ENCODE measurements around the genes ABI2, CD28 and ICOS.

- PRO-cap: no peak
These were observed 50.8 kb downstream of the SUMO1 start for GRCh38 chr2:202187600-202188024.

- PRO-cap: no peak
These were observed 51.9 kb downstream of the NOP58 start for GRCh38 chr2:202317380-202318009.

- PRO-cap: no peak
These were observed 125.8 kb downstream of the BMPR2 start for GRCh38 chr2:202501844-202502408.

DNA sequence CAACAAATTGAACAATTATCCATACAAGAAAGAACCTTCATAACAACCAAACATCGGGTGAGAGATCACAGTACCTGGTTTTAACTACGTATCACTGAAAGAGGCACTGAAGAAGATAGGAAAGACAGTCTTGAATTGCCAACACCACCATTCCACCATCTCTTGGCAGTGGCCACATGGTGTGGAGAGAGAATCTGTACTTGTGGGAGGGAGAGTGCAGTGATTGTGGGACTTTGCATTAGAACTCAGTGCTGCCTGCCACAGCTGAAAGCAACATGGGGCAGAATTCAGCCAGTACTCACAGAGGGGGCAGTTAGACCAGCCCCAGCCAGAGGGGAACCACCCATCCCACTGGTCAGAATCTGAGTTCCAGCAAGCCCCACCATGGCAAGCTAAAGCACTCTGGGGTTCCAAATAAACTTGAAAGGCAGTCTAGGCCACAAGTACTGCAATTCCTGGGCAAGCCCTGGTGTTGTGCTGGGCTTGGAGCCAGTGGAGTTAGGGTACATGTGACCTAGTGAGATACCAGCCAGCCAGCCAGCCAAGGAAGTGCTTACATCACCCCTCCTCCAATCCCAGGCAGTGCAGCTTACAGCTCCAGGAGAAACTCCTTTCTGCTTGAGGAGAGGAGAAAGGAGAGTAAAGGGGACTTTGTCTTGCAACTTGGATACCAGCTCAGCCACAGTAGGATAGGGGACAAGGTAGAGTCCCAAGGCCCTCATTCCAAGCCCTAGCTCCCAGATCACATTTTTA, 64.3 kb downstream of the ICA1L start:
- PRO-cap: no peak

DNA sequence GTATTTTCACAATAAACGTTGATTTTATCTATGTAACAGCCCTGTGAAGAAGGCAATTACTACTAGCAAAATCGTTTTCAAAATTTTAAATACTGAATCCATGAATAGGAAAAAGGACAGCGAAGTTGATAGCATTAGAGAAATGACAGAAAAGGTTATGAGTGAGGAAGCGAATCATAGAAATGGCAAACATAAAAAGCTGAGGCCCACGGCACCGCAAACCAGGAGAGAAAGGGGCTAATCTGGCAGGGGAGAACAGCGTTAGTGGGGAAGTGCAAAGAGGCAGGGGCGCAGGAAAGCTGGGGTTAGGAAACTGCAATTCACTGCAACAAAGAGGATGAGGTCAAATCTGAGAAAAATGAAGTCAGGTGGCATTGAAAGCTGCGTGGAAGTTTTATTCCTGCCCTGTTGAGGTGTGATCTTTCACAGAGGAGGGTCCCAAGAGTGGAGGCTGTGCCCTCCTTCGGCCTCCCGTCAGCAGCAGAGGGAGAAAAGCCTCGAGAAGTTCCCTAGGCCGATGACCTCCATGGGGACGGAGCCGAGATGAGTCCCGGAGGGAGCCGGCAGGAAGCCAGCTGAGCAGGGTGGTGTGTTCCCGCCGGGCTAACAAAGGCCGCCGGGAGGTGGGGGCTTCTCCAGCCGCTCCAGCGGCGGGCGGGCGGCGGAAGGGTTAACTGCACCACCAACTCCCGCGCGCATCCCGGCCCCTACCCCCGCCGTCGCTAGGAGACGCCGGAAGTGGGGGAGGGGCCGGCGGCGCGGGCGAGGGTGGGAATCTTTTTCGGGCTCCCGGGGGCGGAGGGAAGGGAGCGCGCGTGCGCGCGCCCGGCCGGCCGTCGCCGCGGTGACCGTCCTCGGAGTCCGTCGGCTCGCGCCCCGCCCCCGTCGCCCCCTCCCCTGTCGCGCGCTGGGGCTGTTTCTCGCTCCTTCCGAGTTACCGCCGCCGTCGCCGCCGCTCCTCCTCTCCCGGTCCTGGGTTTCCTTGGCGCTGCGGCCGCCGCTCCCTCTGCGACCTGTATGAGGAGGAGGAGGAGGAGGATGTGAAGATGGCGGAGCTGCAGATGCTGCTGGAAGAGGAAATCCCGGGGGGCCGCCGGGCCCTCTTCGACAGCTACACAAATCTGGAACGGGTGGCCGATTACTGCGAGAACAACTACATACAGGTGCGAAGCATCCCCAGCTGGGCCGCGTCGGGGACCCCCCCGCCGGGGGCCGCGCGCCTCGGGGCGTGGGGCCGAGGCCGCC, at the start of gene ABI2:
ABI2 (plus strand) TSS at position 926 of the 1,245 bp plus-strand sequence.
- PRO-cap: bidirectional peak, plus-strand start at position 836 of the sequence, minus-strand start at position 724 of the sequence

DNA sequence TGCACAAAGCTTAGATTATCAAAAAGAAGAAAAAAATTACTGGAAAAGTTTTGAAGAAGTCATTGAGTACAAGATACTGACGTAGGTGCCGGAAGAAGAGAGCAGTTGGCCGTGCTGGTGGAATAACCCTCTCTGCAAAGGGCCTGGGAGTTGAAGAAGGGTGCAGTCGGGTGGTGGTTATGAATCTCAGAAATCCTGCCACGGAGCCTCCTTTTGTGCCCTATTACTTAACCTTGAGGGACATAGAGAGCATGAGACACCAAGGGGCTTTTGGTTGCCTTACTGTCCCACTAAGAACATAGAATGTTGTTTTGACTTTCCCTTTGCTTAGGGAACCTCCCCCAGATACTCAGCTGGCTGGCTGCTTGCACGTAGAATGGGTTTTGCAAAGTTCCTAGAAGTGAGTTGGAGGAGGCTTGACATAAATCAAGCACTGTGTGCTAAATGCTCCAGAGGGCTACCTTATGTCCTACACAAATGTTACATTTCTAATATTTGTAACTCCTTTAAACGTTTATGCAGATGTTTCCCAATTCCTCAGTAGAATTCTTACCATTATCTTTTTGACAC, 1.2 kb upstream of the CD28 start:
- PRO-cap: unidirectional peak, plus-strand start at position 137 of the sequence

- PRO-cap: unidirectional peak, plus-strand start at chr2:203706641
These were observed at the start of gene CD28 for GRCh38 chr2:203706091-203706798. Gene CD28 (plus strand): TSS chr2:203706639.

DNA sequence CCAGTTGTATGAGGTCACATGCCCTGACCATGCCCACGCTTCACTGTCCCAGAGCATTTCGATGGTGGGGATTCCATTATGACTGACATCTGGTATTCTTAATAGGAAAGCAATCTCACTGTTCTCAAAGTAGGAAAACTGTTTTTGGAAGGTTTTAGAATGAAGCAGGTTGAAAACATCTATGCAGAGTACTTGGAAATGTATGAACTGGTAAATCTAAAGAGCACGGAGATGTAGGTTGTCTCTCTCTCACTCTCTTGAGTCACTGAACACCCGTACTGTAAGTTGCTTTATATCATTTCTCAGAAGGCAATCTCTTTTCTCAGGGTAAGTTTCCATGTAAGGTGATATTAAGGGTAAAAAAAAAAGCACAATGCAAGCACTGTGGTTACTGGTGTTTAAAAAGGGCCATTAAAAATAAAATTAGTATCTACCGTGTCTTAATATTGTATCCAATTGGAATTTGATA, 36.9 kb upstream of the CTLA4 start:
- PRO-cap: no peak

DNA sequence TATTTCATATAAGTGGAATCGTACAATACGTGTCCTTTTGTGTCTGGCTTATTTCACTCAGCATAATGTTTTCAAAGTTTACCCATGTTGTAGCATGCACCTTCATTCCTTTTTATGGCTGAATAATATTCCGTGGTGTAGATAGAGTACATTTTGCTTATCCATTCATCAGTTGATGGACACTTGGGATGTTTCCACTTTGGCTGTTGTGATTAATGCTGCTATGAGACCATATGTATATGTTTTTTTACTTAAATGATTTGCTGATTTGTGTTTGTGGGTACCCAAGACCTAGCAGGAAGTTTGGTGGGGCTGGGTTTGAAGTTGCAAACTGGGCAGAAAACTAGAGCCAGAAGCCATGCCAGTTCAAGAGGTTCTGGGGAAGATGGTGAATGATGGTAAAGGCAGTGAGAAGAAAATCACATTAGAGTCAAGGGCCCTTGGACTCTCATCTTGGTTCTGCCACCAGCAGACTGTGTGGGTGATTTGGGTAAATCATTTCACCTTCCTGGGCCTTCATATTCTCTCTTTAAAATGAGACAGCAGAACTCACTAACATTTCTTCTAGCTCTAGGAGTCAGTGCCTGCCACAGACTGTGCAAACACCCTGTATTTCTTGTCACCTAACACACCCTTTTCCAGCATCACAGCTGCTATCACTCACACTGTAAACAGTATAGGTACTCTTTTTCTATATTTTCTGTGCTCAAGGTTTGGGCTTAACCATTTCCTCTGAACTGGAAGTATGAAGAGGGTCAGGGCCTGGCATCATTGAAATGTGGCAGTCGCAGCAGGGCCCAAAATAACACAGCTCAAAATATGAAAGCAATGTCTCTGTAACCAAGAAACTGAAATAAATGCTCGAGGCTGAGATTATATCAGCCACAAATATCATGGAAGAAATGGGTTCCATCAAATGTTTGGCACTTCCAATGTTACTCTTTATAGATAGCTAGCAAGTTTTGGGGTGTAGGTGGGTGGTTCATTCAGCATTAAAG, 8.4 kb upstream of the CTLA4 start:
- PRO-cap: no peak

- PRO-cap: bidirectional peak, plus-strand start at chr2:203936769, minus-strand start at chr2:203936594
These were observed at the start of gene ICOS for GRCh38 chr2:203936452-203936960. Gene ICOS (plus strand): TSS chr2:203936763.

DNA sequence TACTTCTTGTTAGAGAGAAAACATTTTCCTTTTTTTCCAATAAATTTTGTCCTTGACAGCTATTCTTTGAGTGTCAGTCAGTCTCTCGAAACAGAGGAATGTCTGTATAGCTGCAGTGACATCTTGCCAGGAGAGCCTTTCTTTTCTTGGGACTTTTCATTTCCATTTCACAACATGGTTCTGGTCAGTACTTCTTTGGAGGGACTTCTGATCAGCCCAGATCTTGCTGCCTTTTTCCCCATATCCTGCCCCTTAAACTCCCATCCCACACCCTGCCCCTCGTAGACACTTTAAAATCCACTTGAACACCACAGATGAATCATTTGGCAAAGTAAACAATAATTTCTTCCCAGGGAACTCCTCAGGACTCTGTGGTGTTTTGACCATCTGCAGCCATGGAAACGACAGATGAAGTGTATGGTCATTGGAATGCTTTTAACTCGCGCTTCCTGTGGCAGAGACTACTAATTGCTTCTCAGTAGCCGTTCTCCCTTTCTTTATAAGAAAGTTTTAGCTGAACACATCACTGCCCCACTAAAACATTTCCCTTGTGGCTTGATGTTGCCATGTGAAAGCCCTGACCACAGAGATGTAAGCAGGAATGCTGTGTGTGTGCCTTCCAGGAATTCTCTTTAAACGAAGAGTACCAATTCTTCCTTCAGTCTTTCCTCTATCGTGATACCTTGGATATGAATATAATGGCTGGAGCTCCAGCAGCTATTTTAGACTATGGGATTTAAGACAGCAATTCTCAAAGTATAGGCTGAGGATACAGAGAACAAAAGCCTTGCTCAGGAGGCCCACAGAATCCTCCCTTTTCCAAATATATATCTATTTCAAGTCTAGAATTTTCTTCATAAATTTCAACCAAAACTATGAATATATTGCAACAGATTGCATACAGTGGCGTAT, 92.8 kb upstream of the PARD3B start:
- PRO-cap: unidirectional peak, minus-strand start at position 209 of the sequence

DNA sequence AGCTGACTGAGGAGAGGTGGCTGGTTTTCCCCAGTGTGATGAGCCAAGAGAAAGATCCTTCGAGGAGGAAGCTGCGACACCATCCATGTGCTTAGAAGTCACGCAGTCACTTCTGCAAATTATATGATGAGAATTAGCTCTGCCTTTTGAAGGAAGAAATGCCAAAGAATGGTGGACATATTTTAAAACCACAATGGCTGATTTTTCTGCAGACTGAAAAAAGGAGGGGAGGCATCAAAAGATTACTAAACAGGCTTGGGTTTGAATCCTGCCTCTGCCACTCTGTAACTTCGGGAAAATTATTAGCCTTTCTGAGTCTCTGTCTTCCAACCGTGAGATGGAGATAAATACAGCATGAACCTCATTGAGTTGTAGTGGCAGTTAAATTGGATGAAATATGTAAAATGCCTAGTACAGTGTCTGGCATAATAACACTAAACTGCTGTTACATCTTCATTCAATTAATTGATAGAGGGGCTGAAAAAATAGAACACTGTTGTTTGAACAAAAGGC, 36.7 kb upstream of the PARD3B start:
- PRO-cap: no peak

DNA sequence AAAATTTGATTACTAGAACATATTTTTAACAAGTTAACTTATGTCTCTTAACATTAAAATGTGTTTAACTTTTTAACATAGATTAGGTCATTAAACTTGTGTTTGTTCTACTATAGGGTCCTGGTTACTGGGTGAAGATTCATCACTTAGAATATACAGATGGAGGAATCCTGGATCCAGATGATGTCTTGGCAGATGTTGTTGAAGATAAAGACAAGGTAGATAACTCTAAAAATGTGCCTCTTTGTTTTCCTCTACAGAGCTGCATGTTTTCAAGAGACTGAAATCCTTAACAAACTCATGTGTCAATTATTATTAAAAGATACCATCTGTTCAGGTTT, 140.8 kb downstream of the PARD3B start:
- PRO-cap: no peak

- PRO-cap: no peak
These were observed 422.1 kb downstream of the PARD3B start for GRCh38 chr2:204967464-204967670.

- PRO-cap: no peak
These were observed 542.5 kb upstream of the NRP2 start for GRCh38 chr2:205139741-205140336.

DNA sequence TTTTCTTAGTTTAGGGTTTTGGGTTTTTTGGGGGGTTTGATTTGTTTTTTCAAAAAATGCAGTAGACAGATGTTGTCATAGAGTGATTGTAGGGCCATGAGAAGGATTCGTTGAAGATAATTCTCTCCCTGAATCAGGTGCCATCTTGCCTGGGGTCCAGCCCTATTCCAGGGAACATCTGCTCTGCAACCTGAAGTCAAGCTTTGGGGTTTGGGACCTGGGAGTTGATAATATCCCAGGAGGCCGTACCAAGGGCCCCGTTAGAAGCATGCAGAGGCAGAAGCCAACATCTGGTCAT, 515.7 kb upstream of the NRP2 start:
- PRO-cap: no peak

GRCh38 chr2:205253186-205253781, 429.0 kb upstream of the NRP2 start:
- PRO-cap: no peak

DNA sequence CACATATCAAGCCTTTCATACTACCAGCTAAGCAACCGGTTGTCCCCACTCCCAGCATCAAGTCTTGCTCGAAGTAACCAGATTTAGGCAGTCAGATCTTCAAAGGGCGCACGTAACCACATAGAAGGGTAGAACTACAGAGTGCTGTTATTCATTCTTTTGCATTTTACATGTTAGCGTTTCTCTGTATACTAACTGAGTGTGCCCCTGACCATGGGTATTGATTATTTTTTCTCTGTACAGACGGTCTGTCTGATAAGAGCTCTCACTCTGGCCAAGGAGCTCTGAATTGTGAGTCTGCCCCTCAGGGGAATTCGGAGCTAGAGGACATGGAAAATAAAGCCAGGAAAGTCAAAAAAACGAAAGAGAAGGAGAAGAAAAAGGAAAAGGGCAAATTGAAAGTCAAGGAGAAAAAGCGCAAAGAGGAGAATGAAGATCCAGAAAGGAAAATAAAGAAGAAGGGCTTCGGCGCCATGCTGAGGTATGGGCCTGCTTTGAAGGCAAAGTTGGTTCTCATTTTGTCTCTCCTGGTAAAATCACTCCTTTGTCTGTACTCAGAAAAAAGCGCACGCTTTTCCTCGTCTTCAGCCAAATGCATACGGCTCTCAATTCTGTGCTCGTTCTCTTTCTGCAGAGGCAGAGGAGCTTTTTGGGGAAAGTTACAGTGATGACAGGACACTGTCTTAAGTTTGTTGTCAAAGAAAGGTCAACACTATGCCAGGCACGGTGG, 380.9 kb upstream of the NRP2 start:
- PRO-cap: no peak

GRCh38 chr2:205650218-205650763, 32.0 kb upstream of the NRP2 start:
- PRO-cap: no peak

GRCh38 chr2:205703935-205704532, 21.7 kb downstream of the NRP2 start:
- PRO-cap: no peak